Tibial artery (tissue), 1 donor: ENCODE measurements around a stretch of chr4.

GRCh38 chr4:109730357-109730988 lies 603 bp upstream of the PLA2G12A start:
- PRO-cap, result bidirectional peak, plus-strand start at chr4:109730638, minus-strand start at chr4:109730643

GRCh38 chr4:110066010-110066214 lies 132.5 kb downstream of the ELOVL6 start:
- PRO-cap, result no peak

GRCh38 chr4:110085102-110085658 lies 113.2 kb downstream of the ELOVL6 start:
- PRO-cap, result no peak

- PRO-cap, result no peak
These were observed 1.6 kb downstream of the PITX2 start for GRCh38 chr4:110621065-110621884.

- PRO-cap, result no peak
These were observed 5.8 kb upstream of the PITX2 start for GRCh38 chr4:110628655-110629126.

- PRO-cap, result no peak
These were observed 9.3 kb upstream of the PITX2 start for GRCh38 chr4:110632028-110632704.

DNA sequence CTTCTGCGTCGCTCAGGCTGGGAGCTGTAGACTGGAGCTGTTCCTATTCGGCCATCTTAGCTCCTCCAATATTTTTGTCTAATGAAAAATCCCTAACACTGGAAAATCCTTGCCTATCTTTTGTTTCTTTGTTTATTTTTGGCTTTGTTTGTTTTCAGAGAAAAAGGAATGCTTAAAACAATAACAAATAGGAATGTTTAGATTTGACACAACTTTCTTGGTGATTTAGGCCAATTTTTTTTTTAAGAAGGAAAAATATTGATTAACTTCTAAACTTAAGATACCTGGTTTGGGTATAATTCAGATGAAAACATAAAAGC lies 70.7 kb upstream of the PITX2 start:
- PRO-cap, result no peak

- PRO-cap, result no peak
These were observed 42.3 kb downstream of the FAM241A start for GRCh38 chr4:112187452-112188126.

GRCh38 chr4:112309002-112309944 lies 12.1 kb downstream of the ALPK1 start:
- PRO-cap, result no peak

DNA sequence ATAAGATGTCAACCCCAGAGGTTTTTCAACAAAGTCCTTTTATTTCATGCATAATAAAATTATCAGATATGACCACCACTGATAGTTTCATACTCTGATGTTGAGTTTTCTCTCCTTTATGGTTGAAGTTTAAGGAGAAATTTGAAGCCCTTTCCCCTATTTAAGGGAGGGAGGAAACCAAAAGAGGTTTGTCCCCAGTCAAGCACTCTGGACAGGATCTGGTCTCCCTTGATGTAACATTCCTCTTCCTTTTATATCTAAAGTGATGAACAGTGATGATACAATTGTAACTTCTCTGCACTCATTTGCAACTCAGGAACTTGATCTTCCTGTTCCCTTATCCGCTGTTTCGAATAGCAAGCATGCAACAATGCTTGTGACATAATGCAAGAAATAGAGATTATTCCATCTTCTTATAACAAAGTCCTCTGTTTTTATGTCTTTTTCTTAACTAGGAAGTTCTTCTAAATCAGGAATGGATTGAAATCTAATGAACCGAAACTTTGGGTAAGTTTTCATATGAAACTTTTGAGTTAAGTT lies 18.2 kb downstream of the ALPK1 start:
- PRO-cap, result no peak

GRCh38 chr4:112895687-112896490 lies 153.6 kb upstream of the ANK2 start:
- PRO-cap, result no peak

DNA sequence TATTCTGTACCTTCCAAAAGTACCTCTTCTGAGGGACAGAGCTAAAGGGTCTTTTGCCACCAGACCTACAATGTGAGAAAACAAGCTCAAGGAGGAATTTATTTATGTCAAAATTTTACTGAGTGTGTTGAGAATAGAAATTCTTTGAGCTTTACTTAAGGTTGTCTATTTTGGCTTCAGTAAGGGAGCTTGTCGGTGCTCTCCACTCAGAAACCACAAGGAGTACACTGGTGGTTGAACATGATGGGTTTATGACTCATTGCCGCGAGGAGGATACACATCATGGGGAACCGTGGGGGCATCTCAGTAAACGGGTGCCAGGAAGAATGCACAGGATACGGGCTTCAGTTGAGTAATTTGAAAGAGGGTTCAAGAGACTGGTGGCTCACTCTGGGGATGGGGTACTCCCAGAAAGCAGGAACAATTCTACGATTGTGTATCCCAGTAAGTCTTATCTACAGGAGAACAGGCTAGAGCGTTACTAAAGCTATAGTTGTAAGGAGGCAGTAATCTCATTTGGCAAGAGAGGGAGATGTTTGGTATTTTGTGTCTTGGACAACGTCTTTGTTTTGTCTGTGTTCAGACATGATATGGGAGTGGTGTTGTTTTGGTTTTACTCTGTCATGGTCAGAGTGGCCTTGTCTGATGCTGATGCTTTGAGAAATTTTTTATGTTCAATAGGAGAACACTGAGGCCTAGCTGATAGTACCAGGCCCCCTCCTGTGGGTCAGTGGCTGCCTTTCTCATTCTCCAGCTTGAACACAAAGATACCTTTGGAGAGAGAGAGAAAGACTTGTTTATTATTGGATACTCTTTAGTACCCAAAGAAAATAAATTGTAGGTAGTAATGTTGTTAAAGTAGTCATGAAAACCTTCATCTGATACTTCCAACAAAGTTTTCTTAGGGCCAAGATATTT lies 3.3 kb downstream of the ANK2 start:
- PRO-cap, result no peak

- PRO-cap, result no peak
These were observed 332.5 kb downstream of the ANK2 start for GRCh38 chr4:113381871-113382475.

DNA sequence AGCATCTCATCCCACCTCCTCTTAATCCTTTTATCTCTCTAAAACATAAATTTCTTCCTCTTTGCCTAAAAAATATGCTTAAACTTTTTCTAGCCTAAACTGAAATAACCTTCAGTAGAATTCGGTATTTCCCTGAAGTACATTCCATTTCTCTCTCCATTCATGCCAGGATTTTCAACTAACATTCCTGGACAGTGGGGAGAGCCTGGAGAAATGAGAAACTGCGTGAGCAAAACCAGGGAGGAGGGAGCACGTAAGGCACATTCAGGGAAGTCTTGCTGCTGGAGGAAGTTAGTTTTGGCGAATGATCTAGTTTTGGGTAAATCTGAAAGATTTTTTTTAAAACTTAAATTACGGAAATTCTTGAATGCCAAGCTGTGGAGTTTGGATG lies 347.6 kb downstream of the ANK2 start:
- PRO-cap, result no peak

- PRO-cap, result no peak
These were observed 354.8 kb downstream of the CAMK2D start for GRCh38 chr4:113406685-113407164.

DNA sequence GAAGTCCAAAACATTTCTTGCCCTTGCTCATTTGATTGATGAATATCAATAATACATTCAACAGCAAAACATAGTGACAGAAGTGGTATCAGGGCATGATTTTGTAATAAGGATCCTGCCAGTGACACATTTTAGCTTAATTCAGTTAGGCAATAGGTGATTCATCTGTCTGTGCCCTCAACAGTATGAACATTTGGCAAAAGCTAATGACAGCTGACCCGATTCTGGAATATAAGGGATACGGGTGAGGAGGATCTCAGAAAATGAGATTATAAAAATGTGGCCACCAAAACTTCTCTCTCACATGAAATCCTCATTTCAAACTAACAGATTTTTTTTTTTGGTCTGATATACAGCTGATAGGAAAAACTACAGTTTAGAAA lies 293.9 kb downstream of the CAMK2D start:
- PRO-cap, result no peak

GRCh38 chr4:113573717-113574542 lies 187.6 kb downstream of the CAMK2D start:
- PRO-cap, result no peak

DNA sequence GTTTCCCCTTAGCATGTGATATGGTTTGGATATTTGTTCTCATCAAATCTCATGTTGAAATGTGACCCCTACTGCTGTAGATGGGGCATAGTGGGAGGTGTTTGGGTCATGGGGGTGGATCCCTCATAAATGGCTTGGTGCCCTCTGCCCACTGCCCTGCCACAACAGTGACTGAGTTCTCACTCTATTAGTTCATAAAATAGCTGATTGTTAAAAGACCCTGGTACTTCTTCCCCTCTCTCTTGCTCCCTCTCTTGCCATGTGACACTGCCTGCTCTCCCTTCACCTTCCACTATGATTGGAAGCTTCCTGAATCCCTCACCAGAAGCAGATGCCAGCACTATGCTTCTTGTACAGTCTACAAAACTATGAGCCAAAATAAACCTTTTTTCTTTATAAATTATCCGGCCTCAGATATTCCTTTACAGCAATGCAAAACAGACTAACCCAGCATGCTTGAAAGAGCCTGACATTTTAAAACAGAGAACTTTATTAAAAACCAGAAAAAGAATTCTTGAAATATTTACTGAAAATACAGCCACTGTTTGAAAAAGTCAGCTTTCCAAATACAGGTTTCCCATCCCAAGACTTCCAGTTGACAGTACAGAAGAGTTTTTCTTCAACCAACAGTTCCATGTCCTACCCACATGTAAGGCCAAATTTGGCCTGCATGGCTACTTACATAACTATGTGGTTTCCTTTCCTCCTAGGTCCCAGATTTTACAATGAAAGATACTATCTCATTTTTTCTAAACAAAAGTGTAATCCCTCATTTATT lies 182.0 kb downstream of the CAMK2D start:
- PRO-cap, result no peak

DNA sequence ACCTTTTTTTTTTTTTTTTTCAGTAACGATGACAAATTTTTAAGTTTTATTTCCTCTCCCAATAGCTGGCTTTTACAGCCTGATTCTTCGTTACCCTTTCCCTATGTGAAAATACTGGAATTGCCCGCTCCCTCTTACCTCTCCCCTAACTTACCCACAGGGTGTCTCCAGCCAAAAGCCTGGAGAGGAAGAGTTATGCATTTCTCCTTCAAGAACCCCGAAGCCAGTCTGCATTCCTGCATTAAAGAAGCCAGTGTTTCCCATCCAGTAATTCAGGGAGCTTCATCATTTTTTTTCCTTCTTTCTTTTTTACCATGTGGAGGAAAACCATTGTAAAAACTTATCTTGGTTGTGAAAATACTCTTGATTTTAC lies 749 bp upstream of the ARSJ start:
- PRO-cap, result no peak

DNA sequence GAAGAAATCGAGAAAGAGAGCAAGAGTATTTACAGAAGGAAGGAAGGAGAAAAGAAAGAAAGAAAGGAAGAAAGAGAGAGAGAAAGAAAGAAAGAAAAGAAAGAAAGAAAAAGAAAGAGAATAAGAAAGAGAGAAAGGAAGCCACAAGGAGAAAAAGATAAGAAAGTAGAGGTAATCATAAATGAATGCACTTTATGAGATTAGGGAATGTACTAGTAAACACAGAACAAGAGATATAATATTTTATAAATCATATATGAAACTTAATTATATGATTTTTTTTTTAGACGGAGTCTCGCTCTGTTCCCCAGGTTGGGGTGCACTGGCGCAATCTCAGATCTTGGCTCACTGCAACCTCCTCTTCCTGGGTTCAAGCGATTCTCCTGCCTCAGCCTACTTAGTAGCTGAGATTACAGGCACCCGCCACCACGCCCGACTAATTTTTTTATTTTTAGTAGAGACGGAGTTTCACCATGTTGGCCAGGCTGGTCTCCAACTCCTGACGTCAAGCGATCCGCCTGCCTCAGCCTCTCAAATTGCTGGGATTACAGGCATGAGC lies 469.6 kb downstream of the TRAM1L1 start:
- PRO-cap, result no peak